ENCODE measurements around the genes MLLT11 and TMOD4.

DNA sequence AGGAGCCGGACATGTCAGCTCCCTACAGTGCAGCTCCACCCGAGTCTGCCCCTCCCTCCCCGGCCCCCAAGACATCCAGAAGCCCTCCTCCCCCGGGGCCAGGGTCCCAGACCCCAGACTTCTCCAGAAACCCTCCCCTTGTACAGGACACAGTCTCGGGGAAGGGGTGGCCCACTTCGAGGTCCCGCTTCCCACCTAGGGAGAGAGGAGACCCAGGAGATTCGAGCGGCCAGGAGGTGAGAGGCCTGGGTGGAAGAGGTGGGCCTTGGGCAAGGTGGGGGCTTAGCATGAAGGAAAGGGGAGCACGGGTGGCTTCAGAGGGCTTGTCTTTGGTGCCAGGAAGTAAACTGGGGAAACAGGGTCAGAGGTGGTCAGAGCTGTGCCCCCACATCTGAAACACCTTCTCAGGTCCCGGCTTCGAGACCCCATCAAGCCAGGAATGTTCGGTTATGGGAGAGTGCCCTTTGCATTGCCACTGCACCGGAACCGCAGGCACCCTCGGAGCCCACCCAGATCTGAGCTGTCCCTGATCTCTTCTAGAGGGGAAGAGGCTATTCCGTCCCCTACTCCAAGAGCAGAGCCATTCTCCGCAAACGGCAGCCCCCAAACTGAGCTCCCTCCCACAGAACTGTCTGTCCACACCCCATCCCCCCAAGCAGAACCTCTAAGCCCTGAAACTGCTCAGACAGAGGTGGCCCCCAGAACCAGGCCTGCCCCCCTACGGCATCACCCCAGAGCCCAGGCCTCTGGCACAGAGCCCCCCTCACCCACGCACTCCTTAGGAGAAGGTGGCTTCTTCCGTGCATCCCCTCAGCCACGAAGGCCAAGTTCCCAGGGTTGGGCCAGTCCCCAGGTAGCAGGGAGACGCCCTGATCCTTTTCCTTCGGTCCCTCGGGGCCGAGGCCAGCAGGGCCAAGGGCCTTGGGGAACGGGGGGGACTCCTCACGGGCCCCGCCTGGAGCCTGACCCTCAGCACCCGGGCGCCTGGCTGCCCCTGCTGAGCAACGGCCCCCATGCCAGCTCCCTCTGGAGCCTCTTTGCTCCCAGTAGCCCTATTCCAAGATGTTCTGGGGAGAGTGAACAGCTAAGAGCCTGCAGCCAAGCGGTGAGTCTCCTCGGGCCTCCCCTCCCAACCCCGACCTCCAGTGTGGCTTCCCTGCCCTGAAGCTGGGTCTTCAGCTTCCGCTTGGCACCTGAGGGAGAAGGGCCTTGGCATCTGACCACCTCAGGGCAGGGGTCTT lies 4.2 kb downstream of the ADAMTSL4 start:
- RRBS: 78% methylated on average over 7 of the region's 37 CpGs

DNA sequence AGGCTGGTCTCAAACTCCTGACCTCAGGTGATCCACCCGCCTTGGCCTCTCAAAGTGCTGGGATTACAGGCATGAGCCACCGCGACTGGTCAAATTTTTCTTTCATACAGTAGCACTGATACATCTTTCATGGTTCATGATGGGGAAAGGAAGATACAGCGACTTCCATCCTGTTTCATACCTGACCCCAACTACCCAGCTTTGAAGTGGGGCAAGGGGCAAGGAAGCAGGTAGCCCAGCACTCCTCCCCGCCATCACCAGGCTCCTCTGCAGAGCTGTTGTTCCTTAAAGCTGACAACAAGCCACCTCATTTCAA lies 12.3 kb downstream of the MCL1 start:
- RRBS: no CpG with 5 or more reads among the region's 5 CpGs

DNA sequence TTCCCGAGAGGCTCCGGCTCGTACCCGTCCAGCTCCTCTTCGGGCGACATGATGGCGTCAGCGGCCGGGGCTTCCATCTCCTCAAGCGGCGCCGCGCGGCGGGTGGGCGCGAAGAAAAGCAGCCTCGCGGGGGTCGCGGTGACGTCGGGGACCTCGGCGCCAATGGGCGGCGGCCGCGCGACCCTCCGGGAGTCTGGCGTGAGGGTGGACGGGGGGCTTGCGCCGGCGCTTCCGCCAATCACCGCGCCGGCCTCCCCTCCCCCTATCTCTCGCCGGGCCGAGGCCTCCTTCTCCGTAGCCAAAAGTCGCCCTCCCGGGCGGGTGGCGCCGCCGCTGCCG lies 317 bp downstream of the MCL1 start:
- RRBS: 2% methylated on average over 11 of the region's 51 CpGs

DNA sequence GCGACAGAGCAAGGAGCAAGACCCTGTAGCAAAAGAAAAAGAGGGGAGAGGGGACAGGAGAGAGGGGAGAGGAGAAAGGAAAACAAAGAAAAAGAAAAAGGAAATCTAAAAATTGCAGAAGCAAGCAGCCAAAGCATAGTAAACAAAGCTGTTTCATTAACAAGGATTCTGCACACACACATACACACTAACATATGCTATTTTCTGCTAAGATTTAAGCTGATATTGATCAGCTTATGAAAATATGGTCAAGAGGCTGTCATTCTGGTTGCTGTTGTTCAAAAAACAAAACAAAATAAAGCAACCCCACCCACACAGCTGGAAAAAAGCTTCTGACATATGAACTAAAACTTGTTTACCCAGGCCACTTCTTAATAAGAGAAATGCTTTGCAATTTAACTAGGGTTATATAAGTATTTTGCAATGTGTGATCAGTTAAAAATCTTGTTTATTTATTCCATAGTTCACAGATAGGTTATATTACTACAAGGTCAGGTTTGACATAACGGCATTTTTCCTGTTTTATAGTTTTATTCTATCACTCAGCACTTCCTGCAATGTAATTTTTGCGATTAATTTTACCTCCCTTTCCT lies 1.6 kb downstream of the ARNT start:
- RRBS: no CpG with 5 or more reads among the region's 3 CpGs

DNA sequence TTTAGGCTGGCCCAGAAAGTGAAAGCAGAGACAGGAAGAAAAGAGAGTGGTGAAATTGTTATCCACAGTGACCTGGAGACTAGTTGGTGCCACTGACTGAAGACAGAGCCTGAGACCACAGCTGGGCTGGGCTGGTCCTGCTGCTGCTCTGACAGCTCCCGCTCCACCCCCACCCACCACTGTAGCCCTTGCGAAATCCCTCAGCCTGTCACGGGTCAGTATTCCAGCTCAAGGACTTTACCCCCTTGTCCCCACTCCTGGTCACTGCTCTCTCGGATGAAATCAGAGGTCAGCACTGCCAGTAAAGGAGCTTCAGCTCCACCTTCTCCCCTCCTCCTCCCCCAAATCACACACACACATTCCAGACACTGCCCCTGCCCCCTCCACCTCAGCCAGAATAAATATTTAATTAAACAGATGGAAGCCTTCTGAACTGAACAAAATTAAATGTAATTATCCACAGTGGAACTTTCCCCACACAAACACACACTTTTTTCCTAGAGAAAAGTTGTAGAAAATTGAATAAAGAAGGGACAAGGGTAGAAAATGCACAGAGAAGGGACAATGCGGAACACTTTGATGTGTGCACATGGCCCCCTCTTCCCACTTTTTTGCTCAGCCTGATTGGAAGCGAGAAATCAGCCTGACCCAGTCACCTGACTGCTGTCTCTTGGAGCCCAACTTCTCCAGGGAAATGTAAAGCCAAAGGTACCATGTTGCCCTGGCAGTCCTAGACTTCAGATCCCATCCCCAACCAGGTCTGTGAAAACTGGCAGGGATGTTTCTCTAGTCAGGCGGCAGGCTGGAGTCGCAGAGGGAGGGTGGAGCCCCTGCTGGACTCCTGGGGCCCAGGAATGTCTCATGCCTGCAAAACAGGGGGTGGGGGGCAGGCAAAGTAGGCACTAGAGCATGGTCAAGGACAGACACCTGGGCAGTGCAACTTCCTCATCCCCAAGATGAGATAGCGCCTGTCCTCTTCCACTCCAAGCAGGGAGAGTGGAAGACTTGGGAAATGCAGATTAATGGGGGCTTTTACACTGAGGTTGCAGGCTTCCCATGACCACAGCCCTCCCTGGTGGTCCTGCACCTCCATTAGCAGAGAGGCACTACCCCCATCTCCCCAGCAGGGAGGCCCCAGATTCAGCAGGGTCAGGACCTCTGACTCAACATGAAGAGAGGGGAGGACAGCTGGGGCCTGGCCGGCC lies 3.0 kb downstream of the CERS2 start:
- RRBS: no CpG with 5 or more reads among the region's 10 CpGs

DNA sequence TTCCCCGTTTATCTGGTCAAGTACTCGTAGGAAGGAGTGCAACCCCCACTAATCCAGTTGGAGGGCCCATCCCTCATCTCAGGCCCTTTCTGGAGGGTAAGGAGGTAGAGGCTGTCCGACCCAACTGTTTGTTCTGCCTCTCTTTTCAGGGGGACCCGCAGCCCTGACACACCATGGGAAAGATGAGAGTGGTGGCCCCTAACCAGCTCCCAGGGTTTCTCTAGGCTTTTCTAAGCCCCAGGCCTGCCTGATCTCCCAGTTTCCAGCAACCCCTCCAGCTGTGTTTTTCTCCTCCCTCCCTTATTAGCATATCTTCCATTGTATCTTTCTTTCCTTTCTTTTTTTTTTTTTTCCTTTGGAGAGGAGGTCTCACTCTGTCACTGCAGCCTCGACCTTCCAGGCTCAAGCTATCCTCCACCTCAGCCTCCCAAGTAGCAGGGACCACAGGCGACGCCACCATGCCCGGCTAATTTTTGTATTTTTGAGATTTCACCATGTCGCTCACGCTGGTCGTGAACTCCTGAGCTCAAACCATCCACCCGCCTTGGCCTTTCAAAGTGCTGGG lies 1.7 kb upstream of the CERS2 start:
- RRBS: no CpG with 5 or more reads among the region's 12 CpGs

- RRBS: no CpG with 5 or more reads among the region's 19 CpGs
Measured at GRCh38 chr1:150978851-150979481, 3.1 kb upstream of the ANXA9 start.

DNA sequence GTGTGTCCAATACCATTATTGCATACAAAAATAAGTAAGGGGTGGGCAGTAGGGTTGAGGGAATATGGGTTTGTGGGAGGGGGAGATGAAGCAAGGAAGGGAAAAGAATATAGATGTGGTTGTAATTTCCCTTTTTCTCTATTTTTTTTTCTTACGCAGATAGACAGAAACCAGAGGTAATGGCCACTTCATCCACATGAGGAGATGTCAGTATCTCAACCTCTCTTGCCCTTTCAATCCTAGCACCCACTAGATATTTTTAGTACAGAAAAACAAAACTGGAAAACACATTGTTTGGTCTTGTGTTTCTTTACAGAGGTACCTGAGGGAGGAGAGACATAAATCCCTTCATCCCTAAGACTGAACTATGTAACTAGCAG lies 2.7 kb downstream of the C1orf56 start:
- RRBS: no CpG with 5 or more reads among the region's 1 CpG

DNA sequence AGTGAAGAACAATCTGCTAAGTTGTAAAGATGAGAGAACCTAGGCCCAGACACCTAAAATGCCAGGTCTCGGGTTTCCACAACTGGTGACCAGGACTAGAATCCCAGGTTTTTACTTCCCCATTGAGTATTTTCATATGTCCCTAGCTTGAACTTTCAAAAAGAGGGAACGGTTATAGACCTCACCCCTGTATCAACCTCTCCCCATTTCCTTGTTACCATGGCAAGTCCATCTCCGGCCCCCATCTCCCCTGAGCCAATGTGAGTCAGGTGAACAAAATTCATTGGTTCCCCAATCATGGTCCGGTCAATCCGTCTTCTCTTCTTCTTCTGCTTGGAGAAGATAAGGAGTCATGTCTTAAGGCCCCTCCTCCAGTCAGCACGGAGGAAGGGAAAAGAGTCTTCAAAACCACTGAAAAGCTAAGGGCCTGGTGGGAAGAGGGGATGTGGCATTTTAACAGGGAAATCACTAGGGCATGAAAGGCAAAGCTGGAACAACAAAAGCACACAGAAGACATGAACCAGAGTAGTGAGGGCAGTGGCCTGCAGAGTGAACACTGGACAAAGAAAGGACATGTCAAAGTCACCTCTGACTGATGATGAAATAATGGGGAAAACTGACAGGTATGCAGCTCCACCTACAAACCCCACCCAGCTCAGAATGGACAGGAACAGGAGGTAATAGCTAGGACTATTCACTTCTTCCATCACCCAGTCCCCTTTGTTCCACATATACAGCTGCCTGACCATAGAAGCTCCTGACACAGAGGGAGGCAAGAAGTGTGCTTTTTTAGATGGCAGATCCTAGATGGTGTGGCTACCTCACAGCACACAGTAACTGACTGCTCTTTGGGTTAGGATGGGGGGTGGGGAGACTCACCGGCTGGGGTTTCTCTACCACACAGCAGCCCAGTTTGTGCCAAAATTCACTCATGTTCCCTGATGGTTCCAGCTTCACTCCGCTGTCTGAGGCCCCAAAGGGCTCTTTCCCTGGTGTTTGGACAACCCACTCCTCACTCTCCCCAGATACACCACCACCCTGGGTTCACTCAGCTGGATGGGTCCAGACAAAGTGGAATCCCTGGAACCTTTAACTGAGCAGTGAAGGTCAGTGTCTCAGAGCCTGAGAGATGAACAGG lies 4.3 kb downstream of the CDC42SE1 start:
- RRBS: no CpG with 5 or more reads among the region's 8 CpGs

DNA sequence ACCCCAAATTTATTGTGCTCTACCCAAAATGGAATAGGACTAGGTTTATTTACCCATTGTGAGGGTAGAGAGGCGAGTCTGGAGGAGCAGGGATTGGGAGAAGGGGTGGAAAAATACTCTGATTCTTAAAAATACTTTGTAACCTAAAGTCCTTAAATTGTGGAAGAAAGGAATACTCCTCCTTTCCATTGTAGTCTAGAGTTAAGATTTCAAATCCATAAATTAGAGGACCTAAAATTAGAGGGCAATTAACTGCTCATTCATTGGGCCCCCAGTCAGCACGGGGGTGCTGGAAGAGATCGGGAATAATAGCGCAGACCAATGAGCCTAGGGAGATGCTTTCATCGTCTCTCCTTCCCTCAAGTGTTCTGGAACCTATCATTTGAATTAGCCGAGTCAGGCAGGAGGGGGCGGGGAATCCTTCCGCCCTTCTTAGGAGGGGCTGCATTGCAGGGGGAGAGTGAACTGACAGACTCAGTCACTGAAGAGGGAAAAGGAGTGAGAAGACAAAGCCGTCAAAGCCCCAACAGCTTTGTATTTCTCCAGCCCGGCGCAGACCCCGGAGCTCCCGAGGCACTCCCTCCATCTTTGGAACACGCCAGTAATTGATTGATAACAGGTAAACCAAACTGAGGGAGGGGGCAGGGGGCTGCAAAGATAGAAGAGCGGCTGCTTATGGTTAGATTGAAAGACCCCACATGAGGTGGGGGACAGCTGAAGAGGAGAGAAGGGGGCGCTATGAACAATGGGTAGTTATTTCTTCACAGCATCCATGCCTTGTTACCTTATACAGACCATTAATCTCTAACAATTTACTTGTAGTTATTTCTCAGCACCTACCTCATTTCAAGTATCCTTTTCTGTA lies at the start of gene MLLT11:
MLLT11 (plus strand) TSS at position 463 of the 865 bp plus-strand sequence.
- RRBS: no CpG with 5 or more reads among the region's 16 CpGs

- RRBS: no CpG with 5 or more reads among the region's 4 CpGs
Measured at GRCh38 chr1:151175828-151176330, at the start of gene TMOD4. TSS of gene TMOD4 (minus strand) at chr1:151175981.

DNA sequence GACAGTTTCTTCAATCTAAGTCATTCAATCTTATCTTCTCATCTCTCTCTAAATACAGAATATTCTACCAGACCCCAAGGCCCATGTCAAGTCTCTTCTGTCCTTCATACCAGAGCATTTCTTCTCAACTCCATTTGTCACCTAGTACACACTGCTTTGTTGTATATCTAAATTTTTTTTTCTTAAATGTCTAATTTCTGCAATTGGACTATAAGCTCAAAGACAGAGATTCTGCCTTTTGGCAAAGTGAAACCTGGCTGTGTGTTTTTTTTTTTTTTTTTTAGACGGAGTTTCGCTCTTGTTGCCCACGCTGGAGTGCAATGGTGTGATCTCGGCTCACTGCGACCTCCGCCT lies 22.0 kb downstream of the ZNF687 start:
- RRBS: no CpG with 5 or more reads among the region's 6 CpGs

DNA sequence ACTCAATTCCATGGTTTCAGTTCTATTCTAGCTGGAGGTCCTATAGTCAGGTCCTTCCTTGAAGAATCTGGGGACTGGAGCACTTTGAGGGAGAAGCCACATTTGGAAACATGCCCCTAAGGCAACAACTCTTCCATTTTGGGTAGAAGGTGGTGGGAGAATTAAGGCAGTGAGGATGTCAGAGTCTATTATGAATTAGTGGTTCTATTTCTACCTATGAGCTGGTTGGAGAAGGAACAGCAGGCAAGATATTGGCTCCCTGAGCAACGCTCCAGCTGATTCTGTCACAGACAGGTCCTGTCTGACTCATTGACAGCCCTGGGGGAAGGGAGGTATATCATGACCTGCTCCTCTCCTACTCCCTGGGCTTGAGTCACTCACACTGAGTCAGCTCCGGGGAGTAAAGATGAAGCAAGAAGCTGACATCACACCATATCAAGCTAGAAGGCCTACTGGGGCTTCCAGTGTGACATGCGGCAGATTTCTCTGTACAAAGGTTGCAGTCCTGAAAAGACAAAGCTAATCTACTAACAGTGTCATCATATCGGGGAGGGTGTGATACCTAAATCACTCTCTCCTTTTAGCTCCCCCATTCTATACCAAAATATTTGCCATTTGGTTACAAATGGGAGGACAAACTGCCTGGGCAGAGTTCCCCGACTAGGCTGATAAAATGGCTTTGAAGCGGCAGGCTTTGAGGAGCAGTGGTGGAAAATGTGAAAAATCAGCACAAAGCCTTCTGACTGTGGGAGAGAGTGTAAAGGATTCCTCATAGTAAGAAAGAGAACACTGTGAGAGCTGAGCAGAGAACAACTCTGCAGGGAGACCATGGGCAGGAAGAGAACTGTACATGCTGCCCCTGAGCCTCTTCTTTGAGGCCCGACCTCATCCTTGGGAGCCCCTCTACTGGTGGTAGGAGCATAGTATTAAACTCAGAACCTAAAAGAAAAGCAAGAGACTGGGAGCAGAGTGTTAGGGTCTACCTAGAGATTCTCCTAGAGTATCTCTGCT lies 15.5 kb downstream of the PI4KB start:
- RRBS: no CpG with 5 or more reads among the region's 7 CpGs

GRCh38 chr1:151400392-151401021 lies 1.1 kb downstream of the PSMB4 start:
- RRBS: no CpG with 5 or more reads among the region's 8 CpGs

DNA sequence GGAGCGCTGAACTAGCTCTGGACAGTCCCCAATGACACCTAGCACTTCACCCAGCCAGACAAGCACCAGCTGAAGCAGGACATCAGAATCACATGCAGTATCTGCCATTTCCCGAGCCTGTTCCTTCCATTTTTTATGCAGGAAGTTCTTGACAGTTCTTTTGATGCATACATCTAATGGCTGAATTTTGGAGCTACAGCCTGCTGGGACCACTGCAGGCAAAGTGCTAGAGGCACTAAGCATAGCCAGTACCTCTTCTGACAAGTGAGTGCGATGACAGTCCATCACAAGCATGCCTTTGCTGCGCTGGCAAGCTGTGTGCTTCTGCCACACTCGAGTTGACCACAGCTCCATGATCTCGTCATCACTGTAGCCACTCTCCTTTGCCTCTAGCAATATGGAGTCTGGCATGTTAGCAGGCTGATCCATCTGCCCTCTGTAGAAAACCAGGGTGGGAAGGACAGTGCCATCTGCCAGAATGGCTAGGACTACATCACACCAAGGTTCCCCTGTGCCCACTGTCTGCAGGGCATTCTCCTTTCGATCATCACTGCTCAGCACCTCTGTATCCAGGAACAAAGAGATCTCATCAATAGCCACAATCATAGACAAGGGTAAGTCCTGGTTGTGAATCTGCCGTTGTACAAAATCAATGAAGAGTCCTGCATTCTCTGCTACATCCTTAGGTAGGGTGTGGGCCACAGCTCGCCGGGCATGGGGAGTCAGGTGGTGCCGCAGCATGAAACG lies 5.9 kb downstream of the PSMB4 start:
- RRBS: no CpG with 5 or more reads among the region's 12 CpGs

DNA sequence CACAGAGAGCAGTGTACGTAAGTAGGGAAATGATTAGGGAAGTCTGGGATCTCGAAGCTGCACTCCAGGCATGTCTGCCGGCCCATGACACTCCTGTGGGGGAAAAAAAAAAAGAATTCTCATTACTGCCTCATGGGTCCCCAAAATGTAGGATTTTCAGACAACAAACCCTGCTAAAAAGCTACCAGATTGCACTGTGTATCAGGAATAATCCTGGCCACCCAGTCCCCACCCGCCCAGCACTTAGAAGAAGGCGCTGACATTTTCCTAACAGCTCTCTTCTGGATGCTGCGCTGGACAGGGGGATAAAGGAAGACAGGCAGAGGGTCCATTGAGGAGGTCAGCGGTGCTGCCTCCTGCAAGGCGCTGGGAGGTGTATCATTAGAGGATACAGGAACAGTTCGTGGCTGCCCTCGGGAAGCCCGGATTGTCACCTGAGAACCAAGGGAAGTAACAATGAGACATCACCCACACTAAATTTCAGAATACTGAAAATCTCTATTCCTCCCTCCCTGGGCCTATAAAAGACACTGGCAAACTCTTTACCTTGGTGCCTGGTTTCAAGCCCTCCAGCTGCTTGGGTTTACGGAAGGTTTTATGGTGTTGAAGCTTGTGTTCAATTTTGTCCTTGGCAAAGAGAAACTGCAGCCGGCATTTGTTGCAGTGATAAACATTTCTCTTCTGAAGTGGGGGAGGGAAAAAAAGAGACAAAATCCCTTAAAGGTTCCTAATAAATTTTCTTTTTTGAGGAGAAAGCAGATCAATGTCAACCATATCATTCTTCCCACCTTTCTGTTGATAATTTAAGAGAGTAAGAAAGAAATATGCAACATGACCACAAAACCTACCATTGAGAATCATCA lies 9.0 kb downstream of the PSMB4 start:
- RRBS: no CpG with 5 or more reads among the region's 13 CpGs

GRCh38 chr1:151457763-151458182 lies 1.5 kb downstream of the POGZ start:
- RRBS: no CpG with 5 or more reads among the region's 15 CpGs

- RRBS: no CpG with 5 or more reads among the region's 8 CpGs
Measured at GRCh38 chr1:151693419-151694409, 22.9 kb downstream of the CELF3 start.

- RRBS: no CpG with 5 or more reads among the region's 7 CpGs
Measured at GRCh38 chr1:151717909-151718656, 1.5 kb upstream of the CELF3 start.

GRCh38 chr1:151759650-151760305 lies 3.5 kb downstream of the MRPL9 start:
- RRBS: no CpG with 5 or more reads among the region's 4 CpGs